ENCODE measurements around the gene HS6ST3.

- PRO-cap: no peak
Observed at GRCh38 chr13:91154451-91155041, 243.9 kb upstream of the GPC5 start.

GRCh38 chr13:91359816-91360800 lies 38.3 kb upstream of the GPC5 start:
- PRO-cap: no peak

GRCh38 chr13:94119355-94119948 lies 360.0 kb downstream of the DCT start:
- PRO-cap: no peak

- PRO-cap: no peak
Observed at GRCh38 chr13:94588513-94589162, 7.3 kb downstream of the TGDS start.

DNA sequence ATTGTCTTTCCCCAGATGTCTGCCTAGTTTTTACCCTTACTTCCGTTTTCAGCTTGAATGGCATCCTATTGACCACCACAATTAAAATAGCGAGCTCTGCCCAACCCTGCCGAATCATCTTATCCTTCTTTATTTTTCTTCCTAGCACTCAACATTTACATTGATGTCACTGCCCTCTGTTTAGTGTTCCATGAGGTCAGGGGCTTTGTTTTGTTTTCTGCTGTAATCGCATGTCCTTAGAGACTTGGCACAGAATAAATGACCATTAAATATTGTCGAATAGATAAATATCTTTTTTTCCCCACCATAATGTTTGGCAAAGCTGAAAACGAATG lies 1.4 kb upstream of the TGDS start:
- PRO-cap: no peak

GRCh38 chr13:95533588-95534300 lies 18.8 kb upstream of the CLDN10 start:
- PRO-cap: no peak

DNA sequence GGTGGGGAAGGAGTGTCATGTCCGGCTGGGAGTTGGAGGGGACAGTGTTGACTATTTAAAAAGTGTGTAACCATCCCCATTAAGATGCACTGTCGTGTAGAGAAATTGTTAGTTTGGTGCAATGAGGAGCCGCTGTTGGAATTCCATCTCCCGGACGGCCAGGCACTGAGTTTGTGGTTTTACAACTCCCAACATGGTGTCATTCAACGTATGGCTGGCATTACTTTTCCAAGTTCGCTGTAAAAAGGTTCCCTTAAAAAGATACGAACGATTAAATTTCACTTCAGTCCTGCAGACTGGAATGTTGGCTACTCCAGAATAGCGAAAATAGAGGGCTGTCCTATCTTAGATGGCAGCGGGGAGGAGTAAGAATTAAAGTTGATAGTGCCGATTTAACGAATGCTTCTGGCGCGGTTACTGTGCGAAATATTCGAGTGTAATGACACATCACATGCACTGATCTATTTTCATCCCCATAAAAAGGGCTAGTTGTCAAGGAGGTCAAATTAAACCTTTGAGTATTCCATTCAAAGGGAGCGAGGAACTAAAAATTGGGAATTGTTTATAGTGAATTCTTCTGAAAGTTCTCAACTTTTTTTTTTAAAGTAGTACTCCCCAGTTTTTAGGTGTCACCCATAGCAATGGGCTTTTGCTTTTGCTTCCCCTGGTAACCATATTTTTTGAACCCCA lies 982 bp downstream of the DNAJC3 start:
- PRO-cap: no peak

DNA sequence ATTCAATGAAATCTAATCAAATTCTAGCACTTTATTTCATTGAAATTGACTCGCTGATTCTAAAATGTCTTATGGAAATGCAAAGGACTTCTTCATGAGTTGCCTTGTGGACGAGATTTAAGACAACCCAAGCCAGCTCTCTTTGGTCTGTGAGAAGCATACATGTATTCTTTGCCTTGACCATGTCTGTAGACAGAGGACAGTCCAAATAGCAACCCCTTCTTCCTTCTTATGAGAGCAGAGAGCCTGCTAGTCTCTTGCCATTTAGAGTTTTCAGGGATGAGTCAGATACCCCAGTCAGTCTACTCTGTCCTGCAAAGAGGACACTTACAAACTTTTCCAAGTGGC lies 36.6 kb downstream of the DNAJC3 start:
- PRO-cap: no peak

DNA sequence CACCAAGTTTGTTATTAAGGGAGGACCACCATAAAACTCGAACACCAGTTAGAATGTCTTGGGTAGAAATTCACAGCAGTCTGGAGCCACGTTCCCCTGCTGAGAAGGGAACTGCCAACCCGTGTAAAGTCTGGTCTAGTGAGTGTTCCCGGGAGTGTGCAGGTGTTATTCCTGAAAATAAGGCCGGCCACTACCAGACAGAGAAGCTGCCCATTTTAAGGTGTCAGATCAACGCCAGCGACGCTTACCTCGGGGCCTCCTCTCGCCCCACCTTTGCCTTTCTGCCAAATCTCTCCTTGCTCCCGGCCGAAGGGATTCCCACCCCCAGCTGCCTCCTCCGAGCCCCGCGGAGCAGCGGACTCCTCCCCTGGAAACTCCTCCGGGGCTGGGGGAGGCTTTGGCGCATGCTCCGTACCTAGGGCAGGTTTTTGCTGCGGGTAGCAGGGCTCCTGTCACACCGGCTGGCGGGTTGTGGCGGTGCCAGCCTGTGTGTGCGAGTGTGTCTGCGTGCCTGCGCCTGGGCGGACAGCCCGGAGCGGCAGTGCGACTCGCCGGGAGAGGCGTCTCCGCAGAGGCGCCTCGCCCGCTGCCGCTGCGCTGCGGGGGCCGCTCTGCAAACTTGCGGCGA lies at the start of gene HS6ST3:
HS6ST3 (plus strand) TSS at position 455 of the 628 bp plus-strand sequence.
- PRO-cap: no peak

DNA sequence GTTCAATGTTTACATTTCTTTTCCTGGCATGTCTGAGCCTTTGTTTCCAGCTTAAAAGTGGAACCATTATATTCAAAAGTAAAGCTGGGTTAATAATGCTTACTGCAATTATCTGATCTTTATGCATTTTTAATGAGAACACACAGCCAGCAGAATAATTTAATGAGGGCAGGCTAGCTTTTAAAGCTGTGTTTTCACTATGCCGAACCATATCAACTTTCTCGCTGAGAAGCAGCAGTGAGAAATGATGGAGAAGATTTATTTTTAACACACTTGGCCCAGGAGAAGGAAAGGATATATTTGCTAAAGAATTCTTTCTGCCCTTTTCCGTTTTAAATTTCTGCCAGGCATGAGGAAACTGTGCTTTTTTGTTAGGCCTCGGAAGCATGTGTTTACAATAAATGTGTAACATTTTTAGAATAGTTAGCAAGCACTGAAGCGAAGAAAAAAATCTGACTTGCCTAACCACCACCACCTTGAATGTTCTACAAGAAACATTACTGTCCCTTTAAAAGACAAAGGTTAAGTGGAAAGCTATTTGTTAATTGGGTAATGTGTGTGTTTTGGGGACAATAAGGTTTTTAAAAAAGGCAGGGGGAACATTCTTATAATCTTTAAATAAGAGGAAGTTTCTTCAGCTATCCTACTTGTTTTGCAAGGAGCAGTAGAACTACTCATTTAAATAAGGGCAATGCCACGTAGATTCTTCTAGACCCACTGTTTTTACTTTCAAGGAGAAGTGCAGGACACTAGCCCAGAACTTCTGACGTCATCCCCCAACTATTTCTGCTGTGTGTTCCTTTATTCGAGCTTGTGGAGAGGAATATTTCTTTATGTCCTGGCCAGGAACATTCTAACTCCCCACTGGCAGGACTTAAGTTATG lies 1.2 kb downstream of the MBNL2 start:
- PRO-cap: bidirectional peak, plus-strand start at position 830 of the sequence, minus-strand start at position 719 of the sequence

DNA sequence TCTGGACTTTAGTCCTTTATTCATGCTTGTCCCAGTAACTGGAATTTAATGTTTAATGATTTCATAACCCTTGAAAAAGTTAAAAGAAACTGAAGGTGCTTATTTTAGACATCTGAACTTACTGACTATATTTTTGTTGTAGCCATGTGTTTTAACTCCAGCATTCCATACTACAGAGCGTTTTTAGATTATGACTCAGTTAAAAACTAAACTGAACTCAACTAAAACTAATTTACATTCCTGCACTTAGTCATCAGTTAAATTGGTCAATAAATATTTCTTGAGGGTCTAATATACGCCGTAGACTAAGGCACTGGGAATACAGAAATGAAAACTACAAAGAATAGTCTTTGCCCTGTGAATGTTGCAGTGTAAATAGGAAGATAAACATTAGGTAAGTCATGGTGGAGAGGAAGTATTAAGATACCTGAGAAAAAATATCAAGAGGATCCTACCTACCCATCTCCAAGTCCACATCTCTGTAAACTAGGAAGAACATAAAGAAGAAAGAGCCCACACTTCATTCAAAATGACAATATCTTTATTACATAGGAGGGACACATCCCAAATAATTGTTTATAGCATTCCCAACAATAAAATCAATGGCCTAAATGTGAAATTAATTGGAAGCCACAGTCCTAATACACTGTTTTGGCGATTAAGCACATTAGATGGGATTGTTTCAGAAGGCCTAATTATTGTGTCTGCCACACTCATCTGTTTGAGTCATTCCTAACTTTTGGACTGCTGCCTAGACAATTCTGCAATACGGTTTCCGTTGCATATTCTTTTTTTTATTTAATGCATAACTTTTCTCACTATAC lies 52.8 kb downstream of the MBNL2 start:
- PRO-cap: no peak

GRCh38 chr13:97279574-97280281 lies 57.6 kb downstream of the MBNL2 start:
- PRO-cap: no peak

DNA sequence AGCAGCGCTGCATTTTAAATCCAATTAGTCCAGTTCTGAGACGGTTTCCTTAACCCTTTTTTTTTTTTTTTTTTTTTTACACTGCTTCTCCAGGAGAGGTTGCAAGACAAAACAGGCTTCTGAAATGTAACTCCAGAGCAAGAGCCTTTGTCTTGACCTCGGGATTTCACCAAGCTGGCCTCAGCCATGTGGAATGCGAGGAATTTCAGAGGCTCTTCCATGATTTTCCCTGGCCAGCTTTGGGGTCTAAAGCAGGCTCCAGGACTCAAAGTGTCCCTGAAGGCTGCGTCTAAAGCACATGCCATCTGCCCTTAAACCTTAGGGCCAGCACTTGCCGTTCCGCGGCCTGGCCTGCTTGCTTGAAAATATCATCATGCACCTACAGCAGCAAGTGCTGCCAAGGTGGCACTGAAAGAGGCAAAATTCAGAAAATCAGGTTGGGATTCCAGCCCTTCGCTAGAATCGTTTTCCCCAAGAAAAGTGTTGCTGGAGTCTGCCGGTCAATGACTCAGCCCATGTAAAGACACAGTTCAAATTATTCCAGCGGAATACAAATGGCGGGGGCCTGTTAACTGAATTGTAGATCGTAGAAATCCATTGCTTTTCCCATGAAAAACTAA lies 105.7 kb upstream of the RAP2A start:
- PRO-cap: no peak

DNA sequence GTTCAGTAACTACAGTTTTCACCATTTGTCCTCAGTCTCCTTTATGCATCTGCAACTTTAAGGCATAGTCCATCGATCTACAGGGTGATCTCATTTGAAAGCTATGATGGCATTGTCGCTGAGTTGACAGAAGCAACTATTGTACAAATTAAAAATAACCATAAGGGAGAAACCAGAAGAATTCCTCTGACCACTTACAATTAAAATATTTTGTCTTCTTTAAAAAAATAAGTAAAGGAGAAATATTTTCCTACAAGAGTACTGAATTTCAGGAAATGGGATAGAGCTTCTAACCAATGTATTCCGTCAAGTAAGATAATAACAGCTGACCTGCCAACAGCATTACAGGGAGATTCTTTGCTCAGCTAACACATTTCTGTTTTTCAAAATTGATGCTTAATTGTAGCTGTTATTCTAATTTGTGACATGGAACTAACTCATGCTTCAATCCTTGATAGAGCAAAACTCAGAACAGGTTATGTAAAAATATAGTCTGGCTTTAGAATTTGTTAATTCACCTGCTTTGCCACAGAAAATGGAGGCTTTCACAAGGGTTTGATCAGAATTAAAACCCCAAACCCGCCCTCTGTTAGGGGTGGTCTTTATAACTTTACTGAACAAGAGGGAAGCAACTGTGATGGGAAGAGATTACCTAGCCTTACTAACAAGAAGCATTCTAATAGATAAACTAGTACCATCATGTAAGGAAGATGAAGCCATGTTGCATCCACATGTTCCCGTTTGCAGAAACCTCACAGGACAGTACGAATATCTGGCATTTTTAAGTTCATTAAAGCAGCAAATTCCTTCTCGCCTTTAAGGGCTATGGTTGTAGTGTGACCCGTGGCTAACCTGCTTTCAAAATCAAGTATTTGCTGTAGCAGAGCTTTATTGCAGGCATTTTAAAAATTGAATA lies 30.9 kb downstream of the RAP2A start:
- PRO-cap: no peak

GRCh38 chr13:98266148-98266766 lies 89.2 kb upstream of the RNF113B start:
- PRO-cap: no peak

- PRO-cap: no peak
Observed at GRCh38 chr13:98446049-98446611, 130.8 kb downstream of the STK24 start.

DNA sequence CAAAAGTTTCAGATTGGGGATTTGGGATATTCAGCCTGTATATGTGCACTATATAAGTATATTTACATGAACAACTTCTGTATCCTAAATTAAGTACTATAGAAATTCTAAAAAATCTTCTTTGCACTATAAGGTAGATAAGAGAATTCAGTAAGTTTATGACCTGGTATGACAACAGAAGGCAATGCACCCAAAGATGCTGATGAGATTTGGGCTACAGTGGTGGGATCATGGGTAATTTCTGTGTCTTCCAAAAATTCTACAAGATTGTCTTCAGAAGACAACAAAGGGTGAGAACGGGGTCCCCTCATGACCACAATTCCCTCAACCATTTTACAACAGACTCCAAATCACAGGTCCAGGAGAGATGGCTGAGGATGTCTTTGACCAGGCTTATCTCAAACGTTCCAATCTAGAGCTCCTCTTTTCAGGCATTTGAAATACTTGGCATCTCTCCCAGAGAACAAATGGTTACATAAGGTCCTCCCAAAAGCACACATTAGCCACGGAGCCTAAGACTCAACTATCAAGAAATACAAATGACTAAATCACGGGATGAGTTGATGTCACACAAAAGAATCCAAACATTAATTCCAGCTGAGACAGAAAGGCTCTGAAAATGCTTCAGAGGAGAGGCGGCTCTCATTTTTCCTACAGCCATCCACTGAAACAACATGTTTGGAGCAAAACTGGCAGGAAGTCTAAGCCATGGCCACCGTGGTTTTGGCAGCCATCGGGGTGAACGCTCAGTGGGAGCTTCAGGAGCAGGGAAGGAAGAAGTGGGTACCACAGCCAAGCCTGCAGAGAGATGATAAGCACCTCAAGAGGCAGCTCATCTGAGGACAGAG lies 122.7 kb downstream of the STK24 start:
- PRO-cap: no peak

DNA sequence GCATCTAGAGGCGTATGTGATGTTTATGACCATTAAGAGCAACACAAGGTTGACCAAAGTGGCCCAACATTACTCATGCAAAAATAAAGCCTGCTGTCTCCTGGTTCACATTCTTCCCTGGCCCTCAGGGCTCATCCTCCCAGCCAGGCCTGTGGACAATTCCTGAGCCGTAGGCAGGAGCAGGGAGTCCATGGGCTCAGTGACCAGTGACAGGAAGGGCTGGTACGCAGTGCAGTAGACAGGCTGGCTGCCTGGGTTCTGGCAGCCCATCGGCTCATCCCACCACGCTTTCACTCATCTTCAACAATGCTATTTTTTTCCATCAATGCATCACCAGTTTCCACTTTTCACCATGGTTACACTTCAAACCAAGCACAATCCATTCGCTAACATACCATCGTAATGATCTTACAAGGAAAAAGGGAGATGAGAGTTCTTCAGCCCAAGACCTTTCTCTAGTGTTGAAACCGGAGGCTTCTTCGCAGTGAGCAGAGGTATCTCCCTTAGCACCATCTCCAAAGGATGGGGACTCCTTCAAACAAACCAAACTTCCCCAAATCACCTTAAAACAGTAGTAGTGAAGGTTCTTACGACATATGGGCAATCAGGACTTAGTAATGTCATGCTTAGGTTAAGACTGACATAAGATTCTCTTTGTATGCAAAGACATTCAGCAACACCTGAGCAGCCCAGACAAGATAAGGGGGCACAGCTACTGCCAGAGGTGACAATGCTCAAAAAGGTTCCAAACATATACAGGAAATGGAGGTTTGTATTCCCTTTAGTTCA lies 105.7 kb downstream of the STK24 start:
- PRO-cap: no peak

GRCh38 chr13:98471943-98472573 lies 104.8 kb downstream of the STK24 start:
- PRO-cap: no peak

DNA sequence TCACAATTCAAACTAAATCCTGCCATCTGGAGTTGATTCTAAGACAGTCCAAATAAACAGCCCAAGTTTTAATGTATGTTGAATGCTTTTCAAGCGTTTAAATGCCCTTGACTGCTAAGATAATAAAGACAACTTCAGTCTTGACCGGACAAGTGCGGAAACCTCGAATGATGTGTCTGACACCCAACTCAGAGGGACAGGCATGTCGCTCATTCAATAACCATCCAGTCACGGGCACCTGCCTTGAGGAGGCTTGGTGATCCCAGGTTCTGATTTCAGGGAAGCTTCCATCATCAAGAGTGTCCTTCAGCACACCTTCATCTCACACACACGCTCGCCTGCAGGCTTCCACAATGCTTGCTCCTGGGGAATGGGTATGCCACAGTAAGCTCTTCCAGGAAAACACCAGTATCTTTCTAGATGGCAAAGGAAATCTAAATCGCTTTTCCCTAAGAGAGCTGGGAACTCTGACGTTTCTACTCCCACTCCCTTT lies 93.0 kb downstream of the STK24 start:
- PRO-cap: no peak